Measurements from ENCODE around the genes FADS6 and OTOP2.

DNA sequence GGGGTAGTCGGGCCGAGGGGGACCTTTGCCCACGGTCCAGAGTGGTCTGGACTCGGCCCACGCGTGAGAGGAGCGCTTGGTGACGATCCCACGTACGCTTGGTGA, 475 bp upstream of the GPRC5C start:
- PRO-cap: no peak

GRCh38 chr17:74439722-74440866, 8.2 kb downstream of the GPRC5C start:
- PRO-cap: no peak

- PRO-cap: no peak
These were observed 11.8 kb downstream of the GPRC5C start for GRCh38 chr17:74443703-74444037.

GRCh38 chr17:74639444-74640300, 16.1 kb upstream of the CD300E start:
- PRO-cap: no peak

DNA sequence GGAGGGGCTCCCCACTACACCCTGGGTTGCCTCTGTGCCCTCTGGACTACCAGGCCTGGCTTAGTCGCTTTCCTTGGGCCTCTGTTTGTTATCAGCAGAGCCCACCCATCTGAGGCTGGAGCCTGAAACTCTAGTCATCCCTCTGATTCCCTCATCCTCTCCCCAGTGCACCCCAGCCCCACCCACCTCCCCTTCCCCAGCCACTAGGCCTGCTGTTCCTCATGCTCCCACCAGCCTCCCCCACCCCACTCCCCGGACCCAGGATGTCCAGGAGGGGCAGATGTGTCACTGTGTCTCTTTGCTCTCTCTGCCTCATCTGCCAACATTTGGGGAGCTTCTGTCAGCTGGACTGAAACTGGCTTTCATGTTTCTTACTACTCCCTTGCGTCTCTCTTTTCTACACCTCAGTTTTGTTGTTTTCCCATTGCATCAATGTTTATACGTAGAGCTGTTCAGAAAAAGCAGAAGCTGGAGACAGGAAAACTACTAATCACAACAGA, 17.9 kb upstream of the CD300E start:
- PRO-cap: no peak

GRCh38 chr17:74741930-74742609, 5.0 kb downstream of the RAB37 start:
- PRO-cap: bidirectional peak, plus-strand start at chr17:74742459, minus-strand start at chr17:74742372

DNA sequence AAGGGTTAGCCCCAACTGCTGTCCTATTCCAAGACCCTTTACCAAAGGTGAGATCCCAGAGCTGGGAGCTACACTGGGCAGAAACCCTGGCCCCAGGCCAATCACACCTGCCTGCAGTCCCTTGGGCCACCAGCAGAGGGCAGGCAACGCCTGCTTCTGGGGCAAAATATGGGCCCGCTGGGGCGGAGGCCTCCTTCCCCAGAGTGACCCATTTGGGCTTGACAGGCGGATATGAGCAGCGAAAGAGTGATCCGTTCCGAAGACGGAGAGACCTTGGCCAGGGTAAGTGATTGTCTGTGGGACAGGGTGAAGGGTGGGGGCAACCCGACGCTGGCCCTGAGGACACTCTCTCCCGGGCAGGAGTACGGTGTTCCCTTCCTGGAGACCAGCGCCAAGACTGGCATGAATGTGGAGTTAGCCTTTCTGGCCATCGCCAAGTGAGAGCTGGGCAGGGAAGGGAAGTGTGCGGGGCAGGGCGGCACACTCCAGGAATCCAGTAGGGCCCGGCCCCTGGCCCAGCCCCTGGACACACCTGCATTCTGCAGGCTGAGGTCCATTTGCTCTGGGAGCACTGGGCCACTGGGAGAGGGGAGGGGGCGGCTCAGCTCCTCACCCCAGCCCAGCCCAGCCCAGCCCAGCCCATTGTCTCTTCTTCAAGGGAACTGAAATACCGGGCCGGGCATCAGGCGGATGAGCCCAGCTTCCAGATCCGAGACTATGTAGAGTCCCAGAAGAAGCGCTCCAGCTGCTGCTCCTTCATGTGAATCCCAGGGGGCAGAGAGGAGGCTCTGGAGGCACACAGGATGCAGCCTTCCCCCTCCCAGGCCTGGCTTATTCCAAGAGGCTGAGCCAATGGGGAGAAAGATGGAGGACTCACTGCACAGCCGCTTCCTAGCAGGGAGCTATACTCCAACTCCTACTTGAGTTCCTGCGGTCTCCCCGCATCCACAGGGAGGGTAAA, 3.5 kb upstream of the NHERF1 start:
- PRO-cap: no peak

DNA sequence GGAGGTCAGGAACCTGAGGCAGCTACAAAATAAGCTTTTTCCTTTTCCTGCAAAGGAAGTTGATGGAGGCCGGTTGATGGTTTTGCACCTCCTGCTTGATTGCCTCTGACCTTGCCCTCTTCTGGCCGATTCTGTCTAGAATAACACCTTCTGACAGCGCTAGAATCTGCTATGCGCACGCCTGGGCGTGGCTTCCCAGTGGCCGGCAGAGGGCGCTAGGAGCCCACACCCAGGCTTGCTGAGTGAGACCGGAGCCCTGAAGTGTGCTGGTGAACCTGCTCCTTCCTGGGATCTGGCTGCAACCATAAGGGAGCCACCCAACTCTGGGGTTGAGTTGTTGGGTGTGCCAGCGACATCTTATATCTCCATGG, 15.1 kb downstream of the TMEM104 start:
- PRO-cap: no peak

DNA sequence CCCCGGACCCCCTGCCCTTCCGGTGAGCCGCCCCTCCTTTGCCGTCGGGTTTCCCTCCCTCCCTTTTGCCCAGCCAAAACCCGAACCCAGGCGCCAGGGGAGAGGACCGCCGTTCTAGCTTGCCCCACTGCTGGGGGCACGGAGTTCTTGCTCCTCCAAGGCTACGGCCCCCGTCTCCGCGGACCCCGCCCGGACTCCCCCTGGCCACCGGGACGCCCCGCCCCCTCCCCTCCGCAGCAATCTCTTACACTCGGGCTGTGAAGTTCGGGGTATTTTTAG, 250 bp downstream of the GRIN2C start:
- PRO-cap: no peak

DNA sequence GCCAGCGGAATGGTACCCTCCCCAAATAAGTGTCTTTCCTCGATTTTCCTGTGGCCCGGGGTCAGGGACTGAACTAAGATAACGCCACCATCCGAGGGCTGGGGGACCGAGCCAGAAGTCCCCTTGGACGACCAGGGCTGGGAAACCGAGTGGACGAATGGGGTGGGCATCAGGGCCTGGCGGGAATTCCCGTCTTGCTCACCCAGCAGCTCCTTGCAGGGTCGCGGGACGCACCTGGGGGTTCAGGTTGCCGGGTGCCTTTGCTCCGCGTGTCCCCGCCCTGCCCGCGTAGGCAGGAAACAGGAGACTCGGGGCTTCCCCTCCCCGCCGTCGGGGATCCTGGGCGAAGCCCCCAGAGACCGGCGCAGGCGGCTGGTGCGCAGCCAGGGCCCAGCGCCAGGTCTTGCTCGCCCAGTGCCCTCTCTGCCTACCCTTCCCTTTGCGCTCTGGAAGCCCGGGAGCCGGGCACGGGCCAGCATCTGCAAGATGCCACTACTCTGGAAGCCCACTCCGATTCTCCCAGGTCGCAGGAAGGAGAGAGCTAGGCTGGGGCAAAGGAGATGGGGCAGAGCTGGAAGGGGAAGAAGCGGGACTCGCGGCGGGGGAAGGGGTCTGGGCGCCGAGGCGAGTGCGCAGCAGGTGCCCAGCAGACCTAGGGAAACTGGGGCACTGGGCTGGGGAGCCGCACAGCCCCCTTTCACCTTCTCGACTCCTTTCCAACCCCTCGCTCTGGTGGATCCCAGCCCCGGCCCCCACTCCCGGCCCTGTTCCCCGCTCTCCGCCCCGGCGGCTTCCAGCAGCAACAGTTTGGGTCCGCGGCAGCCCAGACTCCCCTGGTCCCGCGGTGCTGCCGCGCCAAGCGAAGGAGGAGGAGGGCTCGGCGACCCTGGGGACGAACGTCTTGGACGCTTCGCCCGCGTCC, 823 bp upstream of the GRIN2C start:
- PRO-cap: no peak

GRCh38 chr17:74893475-74894107, at the start of gene FADS6:
Gene FADS6 (minus strand): TSS chr17:74893633.
- PRO-cap: no peak

- PRO-cap: no peak
These were observed at the start of gene OTOP2 for GRCh38 chr17:74924017-74924464. Gene OTOP2 (plus strand): TSS chr17:74924273.

DNA sequence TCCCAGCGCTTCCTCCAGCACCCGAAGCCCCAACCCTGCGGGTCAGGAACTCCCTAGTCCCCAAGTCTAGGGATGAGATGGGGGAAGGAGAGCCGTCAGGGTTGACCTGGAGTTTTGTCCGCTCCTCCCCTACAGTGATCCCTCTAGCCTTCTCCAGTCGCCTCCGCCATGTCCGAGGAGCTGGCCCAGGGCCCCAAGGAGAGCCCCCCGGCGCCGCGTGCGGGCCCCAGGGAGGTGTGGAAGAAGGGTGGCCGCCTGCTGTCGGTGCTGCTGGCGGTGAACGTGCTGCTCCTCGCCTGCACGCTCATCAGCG, 348 bp downstream of the OTOP2 start:
- PRO-cap: no peak

GRCh38 chr17:74938356-74939108, 2.8 kb downstream of the OTOP3 start:
- PRO-cap: no peak

- PRO-cap: no peak
These were observed 17.4 kb downstream of the OTOP3 start for GRCh38 chr17:74952896-74953778.

- PRO-cap: no peak
These were observed 10.2 kb upstream of the SLC16A5 start for GRCh38 chr17:75077296-75078266.

DNA sequence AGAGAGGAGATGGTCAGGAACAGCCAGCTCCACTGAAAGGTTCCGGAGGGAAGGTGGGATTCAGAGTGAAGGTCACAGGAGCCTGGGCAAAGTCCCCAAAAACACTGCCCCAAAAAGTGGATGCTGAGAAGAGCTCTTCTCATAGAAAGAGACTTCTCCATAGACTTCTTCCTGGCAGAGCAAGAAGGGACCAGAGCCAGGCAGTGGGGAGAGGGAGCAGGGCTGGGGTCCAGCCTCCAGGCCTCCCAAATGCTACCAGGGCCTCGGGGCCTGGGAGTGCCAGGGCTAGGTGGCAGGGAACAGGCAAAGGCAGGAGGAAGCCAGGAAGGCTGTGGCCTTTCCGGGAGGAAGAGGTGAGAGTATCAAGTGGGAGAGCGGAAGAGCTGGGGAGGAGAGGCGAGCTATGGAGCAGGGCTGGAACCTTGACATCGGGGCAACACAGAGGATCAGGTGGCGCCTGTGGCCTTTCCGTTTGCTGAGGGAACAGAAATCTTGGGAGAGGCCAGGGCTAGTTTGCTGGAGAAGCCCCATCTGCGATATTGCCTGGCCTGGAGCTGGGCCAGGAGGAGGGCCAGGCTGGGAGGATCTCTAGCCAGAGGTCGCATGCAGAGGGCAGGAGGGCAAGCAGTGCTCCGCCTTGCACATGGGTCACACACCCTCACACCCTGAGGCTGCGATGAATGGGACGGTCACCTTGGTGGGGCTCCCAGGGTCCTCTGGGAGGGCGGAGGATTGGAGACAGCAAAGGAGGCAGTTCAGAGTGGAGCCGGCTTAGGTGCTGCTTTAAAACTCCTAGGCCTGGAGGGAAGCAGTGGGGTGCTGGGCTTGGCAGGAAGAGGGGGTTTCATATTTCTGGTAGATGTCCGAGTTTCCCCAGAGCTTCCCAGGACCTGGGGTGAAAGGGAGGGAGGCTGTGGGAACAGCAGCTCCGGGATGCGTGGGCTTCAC, 3.3 kb downstream of the SLC16A5 start:
- PRO-cap: bidirectional peak, plus-strand start at position 425 of the sequence, minus-strand start at position 301 of the sequence

- PRO-cap: no peak
These were observed 4.1 kb downstream of the SLC16A5 start for GRCh38 chr17:75091775-75092329.

DNA sequence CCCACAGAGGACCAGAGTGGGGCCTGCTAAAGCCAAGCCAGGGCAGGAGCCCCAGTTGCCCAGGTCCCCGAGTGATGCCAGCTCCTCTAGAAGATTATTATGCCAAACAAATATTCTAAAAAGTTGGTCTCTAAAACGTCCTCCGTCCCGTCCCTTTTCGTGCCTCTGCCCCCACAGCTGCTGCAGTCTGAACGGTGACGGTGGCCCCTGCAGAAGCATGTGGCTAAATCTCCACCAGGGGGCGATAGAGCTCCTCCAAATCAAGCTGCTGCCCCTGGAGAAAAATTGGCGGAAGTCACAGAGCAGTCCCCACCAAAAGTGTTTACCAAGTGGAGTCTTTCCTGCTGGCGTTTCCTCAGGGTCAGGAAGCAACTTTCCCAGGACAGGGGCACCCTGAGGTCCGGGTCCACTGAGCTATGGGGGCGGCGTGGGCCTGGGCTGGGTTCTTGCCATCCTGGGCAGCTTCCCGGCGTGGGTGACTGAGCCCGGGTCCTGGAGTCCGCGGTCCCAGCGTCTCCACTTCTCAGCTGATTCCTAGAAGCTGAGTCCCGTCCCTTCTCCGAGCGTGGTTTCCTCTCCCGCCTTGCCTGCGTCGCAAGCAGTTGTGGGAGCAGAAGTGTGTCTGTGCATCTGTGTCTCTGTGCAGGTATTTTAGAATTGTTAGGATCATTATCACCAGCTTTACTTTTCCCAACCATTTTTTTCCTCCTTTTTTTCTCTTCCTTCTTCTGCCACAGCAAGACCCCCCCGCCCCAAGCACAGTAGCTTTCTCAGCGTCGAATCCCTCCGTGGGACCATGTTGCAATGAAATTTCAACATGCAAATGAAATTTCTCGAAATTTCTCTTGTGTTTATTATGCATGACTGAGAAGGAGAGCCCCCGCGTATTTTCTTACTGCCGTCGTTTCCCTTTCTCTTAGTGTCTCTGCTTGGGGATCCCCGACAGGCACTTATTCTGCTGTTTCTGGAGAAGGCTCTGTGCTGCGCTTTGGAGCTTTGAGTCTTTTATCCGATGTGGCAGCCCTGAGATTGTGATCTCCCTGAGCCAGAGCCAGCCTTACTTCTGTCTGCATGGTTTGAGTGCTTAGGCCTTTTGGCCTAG, 4.6 kb downstream of the ARMC7 start:
- PRO-cap: bidirectional peak, plus-strand start at position 338 of the sequence, minus-strand start at position 192 of the sequence

DNA sequence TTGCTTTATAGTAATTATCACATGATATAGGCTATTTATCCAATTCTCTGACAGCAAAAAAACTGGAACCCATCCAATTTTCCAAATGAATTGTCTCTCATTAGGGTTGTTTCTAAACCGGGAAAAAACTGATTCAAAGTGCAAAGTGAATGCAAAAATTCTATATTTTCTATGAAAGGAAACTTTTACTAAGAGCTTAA, 5.5 kb upstream of the NT5C start:
- PRO-cap: no peak